Ascending aorta (tissue), 1 donor: ENCODE data around the gene SLC41A3.

DNA sequence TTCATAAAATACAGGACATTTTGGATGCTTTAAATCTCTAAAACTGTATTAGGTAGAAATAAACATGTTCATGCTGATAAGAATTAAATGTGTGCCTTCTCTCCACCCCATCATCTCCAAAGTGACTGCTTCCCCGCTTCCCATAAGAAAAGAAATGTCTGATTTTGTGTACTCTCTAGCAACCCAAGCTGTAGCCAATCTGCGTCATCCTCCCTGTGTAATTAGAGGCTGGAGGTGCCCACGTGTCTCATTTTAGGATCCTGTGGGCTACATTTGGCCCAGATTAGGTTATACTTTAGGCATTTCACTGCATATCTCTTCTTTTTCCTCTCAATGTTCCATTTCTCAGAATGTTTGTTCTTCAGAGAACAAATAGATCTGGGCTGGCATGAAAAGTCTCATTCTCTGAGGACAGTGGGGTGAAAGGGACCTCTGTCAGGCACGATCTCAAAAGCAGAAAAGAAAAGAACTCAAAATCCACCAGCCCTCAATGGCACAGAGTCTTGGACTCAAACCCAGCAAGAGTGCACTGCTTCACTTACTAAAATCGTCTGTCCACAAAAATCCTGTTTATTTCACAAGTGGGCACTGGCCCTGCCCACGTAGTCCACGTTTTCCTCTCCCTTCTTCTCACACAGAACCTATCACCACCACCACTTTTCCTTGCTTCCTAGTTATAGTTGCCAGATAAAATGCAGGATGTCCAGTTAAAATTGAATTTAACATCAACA lies 19.4 kb upstream of the ZNF148 start:
- PRO-cap, result no peak

DNA sequence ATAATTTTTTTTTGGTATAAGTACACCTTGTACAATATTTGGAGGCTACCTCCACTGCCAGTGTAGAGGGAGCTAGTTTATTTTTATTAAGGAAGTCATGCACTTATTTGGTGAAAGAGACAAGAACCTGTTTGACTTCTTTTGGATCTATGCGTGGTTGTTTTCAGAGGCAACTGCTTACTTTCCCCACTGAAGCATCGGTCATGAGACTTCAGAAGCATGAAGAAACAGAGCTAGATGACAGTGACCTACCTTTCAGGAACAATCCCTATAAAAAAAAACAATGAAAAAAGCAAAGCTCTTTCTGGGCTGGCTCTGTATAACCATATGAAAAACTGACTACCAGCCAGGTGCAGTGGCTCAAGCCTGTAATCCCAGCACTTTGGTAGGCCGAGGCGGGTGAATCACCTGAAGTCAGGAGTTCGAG lies 20.0 kb upstream of the ZNF148 start:
- PRO-cap, result no peak

GRCh38 chr3:125596589-125597275 lies 1.4 kb upstream of the OSBPL11 start:
- PRO-cap, result no peak

- PRO-cap, result no peak
Observed at GRCh38 chr3:125617447-125618340, 22.4 kb upstream of the OSBPL11 start.

GRCh38 chr3:126026223-126026735 lies 57.3 kb downstream of the ROPN1B start:
- PRO-cap, result no peak

- PRO-cap, result unidirectional peak, plus-strand start at chr3:126083681; bidirectional peak, plus-strand start at chr3:126084219, minus-strand start at chr3:126084115
Observed at GRCh38 chr3:126083257-126084625, at the start of gene SLC41A3. TSS of gene SLC41A3 (minus strand) at chr3:126084124.

GRCh38 chr3:126269316-126269839 lies 87.8 kb downstream of the KLF15 start:
- PRO-cap, result no peak

DNA sequence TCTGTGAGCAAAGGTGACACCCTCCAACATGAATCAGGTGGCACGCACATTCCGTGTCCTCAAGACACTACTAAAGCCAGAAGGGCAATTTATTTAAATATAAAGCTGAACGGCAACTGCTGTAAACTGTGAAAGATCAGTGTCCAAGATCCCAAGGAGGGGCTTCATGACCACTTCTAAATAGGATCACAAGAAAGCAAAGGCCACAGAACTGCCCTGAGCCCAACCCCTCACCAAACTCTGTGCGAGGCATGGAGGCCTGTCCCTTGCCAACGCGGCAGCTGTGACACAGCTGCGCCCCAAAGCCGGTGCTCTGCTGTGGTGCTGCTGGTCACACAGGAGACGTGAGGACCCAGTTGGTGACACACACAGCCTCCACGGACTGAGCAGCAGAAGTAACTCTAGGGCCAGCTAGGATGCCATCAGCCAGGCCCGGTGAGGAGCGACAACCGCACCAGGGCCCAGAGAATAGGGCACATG lies 10.9 kb downstream of the ZXDC start:
- PRO-cap, result no peak

DNA sequence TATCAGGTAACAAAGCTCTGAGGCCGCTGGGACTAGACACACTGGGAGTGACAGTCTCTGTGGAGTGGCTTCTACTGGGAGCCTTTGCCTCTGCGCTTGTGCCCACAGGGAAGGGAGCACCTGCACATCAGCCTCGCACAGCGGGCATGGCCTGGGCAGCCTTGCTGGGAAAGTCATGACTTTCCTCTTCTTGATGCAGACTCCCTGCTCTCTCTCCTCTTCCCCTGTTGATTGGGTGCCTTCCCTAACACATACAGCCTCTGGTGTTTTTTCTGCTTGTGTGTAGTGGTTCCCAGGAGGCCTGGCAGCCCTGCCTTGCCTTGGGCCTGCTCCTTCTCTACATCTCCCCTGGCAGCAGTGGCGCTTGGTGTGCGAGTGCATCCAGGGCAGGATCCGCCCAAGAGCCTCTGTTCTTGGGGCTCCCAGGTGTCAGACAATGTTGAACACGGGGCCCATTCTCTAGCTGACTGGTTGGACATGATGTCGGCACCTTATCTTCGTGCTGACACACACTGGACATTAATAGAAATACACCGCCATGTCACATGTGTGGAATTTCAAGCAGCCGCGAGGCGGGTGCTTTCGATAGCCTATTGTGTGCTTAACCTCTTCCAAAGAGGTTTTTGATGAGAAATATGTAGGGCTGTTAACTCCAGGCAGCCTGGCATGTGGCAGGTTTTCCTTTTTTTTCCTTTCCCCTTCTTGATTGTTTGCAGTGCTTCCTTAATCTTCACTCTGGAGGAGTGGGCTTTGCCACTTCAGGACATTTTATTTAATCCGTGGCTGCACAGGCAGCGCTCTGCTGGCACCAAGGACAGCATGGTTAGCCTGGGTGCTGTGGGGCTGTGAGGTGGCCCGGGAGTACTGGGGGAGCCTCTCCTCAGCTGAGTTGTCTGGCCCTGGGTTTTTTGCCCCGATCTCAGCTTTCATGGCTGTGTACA lies 42.4 kb downstream of the CHCHD6 start:
- PRO-cap, result no peak

GRCh38 chr3:127001999-127002734 lies 19.3 kb downstream of the PLXNA1 start:
- PRO-cap, result unidirectional peak, minus-strand start at chr3:127002234

DNA sequence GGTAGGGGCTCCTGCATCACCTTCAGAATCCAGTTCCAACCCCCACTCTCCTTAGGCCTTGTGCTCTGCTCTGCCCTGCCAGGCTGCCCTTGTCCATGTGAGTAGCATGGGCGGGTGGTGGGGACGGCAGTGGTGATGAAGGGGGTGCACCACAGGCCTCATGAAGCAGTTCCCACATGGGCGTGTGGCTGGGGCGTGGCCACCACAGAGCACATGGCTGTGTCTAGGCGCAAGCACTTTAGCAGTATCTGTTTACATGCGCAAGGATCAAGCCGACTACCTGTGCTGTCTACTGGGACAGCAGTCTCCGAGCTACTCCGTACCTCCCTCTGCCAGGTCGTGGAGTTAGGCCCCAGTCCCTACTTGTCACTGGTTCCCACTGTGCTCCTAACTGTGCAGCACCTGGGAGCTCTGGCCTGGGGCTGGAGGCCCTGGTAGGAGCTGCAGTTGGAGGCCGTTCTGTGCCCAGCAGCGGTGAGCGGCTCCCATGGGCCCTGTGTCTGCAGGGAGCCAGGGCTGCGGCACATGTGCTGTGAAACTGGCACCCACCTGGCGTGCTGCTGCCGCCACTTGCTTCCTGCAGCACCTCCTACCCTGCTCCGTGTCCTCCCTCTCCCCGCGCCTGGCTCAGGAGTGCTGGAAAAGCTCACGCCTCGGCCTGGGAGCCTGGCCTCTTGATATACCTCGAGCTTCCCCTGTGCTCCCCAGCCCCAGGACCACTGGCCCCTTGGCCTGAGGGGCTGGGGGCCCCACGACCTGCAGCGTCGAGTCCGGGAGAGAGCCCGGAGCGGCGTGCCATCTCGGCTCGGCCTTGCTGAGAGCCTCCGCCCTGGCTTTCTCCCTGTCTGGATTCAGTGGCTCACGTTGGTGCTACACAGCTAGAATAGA lies 53.6 kb downstream of the PLXNA1 start:
- PRO-cap, result no peak

DNA sequence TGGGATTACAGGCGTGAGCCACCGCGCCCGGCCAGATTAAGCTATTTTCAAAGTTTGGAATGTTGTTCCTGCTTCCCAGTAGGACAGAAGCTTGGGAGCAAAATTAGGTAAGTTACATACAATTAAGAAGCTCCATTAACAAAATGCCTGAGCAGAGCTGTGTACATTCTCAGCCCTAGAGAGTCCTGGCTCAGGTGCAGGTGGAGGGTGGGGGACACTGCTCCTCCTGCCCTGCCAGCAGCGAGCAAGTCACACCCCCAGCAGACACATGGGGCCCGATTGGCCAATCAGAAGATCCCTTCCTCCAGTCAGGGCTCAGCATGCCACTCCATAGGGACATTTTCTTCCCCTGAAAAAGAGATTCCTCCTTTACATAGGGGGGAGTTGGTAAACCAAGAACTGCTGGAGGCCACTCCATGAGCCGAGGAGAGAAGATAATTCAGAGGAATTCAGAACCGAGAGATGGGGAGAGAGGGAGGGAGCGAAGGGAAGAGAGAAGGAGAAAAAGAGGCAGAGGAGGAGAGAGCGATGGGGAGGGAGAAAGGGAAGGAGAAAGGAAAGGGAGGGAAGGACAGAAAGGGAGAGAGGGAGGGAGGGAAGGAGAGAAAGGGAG lies 62.1 kb downstream of the PLXNA1 start:
- PRO-cap, result no peak

- PRO-cap, result no peak
Observed at GRCh38 chr3:127223962-127224549, 31.1 kb downstream of the PRR23E start.

GRCh38 chr3:127588825-127589583 lies 1.5 kb downstream of the TPRA1 start:
- PRO-cap, result no peak

DNA sequence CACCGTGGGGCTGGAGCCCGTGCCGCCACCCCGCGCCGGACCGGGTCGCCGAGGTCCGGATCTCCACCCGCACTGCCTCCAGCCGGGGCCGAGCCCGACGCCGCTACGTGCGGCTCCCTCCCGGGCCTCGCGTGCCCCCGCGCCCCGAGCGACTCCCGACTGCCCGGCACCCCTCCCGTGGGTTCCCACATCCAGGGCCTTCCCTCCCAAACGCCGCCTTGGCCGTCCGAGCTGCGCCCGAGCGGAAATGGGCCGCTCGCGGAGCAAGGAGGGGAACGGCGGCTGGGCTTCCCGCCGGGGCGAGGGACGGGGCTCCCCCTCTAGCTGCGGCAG lies 516 bp downstream of the TPRA1 start:
- PRO-cap, result no peak

- PRO-cap, result no peak
Observed at GRCh38 chr3:127747689-127748513, 74.4 kb downstream of the MGLL start.

- PRO-cap, result no peak
Observed at GRCh38 chr3:127753135-127753755, 69.1 kb downstream of the MGLL start.

DNA sequence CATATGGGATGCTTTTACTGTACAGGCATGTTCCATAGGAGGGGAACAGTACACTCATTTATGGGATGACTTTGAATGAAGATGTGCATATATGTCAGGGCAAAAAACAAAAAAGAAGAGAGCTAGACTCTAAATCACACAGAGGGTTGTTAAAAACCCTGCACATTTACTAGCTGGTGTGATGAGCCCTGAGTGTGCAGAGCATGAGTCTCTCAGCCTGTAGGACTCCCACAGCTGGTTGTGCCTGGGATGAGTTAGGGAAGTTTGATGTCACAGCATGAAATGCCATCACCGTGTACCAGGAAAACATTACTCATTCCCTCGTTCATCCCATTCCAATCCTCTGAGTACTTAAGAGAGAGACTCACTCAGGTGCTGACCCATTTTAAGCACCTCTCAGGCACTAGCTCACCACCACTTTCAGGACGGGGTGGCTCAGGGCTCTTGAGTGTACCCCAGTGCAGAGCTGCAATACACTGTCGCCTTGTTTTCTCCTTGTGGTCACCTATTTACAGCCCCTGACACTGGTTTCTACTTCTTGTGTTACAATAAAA lies 18.8 kb downstream of the MGLL start:
- PRO-cap, result no peak

- PRO-cap, result unidirectional peak, plus-strand start at chr3:127821623
Observed at GRCh38 chr3:127821514-127822068, 724 bp downstream of the MGLL start.

DNA sequence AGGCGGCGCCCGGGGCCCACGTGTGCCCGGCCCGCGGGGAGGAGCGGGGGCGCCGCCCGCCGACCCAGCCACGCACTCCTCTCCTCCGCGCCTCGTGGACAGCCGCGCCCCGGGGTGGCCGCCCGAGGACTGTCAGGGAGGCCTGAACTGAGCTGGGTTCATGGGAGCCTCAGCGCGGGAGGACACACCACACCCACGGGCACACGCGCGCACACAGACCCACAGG lies 893 bp upstream of the MGLL start:
- PRO-cap, result no peak